Daoy (cell line): ENCODE measurements around the gene PRPSAP1.

GRCh38 chr17:76146032-76146432, 5.0 kb upstream of the FOXJ1 start:
- RAMPAGE, long total RNA = no peak

- RAMPAGE, long total RNA = no peak
Measured at GRCh38 chr17:76238022-76238443, 2.3 kb downstream of the RNF157 start.

GRCh38 chr17:76240969-76241643, 813 bp upstream of the RNF157 start:
- RAMPAGE, long total RNA = no peak

DNA sequence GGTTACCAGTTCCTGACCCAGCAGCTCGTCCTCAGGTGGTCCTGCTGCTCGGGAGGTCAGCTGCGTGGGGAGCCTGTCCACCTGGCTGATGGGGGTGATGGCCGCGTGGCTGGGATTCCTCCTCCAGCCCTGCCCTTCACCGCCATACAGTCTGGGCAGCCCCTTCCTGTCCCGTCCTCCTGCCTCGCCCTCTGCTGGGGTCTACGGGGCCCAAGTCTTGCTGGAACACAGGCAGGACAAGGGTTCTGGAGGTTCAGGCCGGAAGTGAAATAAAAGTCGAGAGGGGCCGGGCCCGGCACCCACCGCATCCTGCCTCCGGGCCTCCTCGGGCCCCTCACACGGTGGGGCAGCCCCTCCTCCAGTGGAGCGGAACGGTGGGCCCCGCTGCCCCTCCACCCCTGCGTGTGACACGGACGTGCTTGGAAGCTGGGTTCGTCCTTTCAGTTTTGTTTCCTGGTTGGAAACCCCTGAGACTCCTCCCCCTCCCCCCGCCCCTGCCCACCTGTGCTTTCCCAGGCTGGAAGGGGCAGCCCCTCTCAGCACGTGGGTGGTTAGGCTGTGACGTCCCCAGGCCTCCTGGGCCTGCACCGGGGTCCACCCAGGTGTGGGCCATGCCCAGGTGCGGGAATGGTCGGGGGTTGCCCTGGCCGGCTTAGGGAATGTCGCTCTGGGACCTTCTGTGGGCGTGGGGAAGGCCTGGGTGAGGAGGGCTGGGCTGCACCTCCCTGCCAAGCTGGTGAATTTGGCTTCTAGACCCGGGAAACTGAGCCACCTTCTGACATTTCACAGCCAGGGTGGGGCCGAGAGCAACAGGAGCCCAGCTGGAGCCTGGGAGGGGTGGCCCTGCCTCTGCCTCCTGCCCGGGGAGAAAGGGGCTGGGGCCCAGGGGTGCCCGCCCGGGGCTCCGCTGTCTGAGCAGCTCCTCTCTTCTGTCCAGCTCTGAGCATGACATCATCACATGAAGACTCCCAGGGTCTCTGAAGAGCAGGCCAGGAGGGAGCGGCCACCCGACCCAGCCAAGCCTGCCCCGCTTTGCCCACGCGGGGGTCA, 7.0 kb downstream of the UBALD2 start:
- RAMPAGE, long total RNA = no peak

- RAMPAGE, long total RNA = no peak
Measured at GRCh38 chr17:76278735-76279792, 13.9 kb downstream of the UBALD2 start.

DNA sequence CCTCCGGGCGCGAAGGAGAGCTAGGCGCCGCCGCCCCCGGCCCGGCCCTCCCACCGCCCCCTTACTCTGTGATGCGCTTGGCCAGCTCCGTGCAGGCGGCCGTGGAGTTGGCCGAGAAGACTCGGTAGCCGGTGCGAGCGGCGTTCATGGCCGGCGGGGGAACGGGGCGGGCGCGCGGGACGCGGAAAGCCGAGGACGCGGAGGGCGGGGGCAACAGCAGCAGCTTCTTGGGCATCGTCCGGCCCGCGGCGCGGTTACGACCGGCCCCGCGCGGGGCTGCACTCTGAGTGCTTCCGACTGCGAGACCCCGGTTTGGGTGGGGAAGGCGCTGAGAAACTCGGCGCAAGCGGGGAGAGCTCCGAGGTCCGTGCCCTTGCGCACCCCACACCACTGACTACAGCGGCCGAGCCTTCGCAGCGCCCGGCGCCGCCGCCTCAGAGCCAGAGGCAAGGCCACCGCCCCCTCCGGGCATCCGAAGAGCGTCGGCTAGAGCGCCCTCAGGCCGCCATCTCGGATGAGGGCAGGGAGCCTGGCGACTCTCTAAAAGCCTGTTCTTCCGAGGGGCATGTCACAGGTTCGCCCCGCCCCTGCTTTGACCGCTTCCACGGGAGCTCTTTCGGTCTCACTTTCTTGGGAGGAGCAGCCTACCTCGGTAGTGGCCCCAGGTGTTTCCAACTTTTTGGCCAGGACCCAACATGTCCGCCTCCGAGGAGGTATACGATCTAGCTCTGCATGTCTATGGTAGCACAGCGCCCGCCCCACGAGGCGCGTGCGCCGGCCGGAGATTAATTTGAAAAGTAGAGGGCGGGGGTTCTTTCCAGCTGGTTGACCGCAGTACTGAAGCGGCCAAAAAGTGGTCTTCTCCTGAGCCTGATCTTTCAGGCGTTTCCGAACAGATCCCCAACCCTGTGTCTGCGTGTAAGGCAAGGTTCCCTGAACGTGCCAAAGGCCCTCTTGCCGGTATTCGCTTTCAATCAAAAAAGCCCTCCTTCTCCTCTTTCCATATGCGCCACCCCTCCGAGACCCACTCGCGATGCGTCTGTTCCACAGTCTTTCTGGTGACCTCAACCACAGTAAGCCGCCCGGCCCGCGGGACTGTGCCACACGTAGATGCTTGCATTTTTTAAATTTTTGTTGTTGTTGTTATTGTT, at the start of gene PRPSAP1:
Gene PRPSAP1 (minus strand): TSS at position 448 of the 1,151 bp plus-strand sequence.
- RAMPAGE, long total RNA = start-site peak on the minus strand centred at position 432 of the sequence, 69 bp wide, 17 and 13 reads in 2 replicates

DNA sequence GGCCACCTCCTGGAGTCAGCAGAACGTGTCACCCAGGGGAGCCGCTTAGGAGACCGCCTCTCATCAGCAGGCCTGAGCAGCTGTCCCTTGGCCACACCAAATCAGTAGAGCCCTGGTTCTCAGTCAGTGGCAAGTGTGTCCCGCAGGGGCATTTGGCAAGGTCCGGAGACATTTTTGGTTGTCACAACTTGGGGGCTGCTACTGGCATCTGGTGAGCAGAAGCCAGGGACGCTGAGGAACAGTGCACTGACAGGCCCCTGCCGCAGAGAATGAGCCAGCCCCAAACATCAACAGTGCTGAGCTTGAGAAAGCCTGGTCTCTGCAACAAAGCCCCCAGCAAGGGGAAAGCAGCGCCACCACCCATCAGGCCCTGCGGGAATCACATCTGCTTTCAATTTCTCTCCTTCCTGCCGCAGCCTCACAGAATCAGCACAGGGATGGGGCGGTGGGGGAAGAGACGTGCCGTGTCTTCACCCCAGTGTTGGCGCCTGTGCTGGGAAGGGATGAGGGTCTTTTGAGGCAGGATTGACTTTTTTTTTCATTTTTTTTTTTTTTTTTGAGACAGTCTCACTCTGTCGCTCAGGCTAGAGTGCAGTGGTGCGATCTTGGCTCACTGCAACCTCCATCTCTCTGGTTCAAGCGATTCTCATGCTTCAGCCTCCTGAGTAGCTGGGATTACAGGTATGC, 14.8 kb upstream of the PRPSAP1 start:
- RAMPAGE, long total RNA = no peak

DNA sequence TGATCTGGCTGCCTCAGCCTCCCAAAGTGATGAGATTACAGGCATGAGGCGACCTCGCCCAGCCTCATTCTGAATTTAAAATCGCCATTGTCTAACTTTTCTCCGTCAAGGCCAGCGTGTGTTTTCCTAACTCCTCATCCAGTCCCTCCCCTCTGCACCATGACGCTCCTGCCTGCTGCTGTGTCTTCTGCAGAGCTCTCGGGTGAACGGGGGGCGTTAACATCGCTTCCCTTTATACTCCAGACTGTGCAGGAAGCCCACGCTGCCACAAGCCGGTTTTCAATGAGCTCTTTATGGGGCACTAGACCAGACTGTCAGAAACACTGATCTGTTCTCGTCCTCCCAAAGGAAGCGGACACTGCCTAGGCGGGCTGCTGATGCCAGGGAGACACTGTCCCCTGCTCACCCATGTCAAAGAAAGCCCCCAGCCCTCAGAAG, 13.2 kb downstream of the AANAT start:
- RAMPAGE, long total RNA = no peak

- RAMPAGE, long total RNA = no peak
Measured at GRCh38 chr17:76506335-76506785, 5.1 kb upstream of the RHBDF2 start.

- RAMPAGE, long total RNA = no peak
Measured at GRCh38 chr17:76550603-76551860, 11.2 kb downstream of the PRCD start.

DNA sequence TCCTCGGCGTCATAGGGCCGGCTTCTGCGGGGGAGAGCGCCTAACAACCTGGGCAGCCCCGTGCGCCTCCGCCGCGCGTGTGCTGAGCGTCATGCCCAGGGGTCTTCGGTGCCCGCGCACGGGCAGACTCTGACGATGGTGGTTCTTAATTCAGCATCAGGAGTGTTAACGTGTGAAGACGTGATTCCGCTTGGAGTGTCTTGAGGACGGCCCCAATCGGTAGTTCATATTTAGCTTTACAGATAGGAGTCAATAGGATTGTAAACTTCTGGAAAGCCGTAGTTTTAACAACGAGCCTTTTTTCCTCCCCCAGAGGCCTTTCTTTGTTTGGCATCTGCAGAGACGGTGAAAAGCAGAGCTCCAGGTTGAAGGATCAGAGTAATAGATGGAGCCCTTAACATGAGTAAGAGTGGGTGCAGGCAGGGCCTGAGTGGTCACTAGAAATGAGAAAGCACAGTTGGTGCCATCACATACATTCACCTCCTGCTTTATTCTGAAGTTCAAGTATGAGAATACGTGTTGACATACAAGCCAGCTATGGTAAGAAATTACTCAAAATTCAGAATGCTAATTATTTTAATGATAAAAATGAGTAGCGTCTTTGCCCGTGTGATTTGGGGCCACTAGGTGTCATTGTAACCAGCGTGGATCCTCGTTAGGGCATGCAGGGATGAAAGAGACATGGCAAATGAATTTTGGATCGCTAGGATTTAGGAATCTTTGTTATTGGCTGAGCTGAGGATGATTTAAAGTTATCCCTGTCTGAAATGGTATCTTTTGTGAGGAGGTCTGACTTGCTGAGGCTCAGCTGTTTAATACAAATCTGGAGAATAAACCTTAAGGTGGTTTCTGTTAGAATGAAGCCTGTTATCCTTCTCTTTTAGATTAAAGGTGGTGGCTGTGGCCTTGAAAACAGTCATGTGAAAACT, 18.5 kb downstream of the PRCD start:
- RAMPAGE, long total RNA = no peak

DNA sequence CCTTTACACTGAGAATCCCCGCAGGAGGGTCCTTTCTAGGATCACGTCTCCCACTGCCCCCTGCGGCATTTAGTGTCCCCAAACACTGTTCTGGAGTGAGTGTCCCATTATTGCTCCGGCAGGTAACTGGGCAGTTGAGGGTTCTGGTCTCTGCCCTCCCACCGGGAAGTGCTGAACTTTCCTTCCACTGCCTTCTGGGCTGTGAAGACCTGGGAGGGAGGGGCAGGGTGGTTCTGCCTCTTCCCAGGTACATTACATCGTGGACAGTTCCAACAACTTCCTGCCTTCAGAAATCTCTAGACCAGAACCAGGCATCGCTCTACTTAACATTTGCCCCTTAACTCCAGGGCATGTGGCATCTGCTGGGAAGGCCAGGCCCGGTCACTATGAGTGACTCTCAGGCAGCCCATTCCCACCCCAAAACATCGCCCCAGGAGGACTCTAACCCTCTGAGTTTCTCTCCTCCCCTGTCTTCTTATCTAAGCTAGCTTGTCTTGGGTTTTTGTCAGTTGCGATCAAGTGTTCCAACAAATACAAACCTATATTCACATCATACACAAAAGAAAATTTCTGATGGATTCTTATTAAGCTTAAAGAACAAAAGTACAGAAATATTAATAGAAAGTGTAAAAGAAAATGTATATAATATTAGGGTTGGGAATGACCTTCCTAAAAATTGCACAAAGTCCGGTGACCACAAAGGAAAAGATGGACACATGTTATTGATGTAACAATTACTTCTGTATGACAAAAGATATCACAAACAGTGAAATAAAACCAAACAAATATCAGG, 3.3 kb downstream of the ST6GALNAC1 start:
- RAMPAGE, long total RNA = no peak

- RAMPAGE, long total RNA = no peak
Measured at GRCh38 chr17:76687909-76688818, 22.6 kb downstream of the MXRA7 start.

DNA sequence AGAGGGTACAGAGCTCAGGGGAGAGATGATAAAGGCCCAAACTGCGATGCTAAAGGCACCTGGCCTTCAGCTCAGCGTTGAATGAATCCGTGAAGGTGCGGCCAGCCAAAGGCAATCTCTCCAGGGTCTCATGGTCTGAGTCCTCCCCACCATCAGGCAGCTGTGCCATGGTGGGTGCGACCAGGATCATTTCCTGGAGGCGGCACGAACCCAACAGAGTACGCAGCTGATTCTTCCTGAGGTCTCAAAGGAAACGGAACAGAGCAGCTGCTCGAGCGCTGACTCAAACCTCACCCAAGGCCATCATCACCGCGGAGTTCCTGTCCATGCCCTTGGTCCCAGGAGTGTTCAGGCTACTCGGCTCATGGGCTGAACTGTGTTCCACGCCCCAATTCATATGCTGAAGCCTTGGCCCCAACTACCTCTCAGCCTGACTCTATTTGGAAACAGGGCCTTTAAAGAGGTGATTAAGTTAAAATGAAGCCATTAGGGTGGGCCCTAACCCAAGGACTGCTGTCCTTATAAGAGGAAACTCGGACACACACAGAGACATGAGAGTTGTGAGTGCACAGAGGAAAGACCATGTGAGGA, 14.0 kb downstream of the MXRA7 start:
- RAMPAGE, long total RNA = no peak

- RAMPAGE, long total RNA = no peak
Measured at GRCh38 chr17:76773447-76773716, 35.5 kb downstream of the MFSD11 start.

DNA sequence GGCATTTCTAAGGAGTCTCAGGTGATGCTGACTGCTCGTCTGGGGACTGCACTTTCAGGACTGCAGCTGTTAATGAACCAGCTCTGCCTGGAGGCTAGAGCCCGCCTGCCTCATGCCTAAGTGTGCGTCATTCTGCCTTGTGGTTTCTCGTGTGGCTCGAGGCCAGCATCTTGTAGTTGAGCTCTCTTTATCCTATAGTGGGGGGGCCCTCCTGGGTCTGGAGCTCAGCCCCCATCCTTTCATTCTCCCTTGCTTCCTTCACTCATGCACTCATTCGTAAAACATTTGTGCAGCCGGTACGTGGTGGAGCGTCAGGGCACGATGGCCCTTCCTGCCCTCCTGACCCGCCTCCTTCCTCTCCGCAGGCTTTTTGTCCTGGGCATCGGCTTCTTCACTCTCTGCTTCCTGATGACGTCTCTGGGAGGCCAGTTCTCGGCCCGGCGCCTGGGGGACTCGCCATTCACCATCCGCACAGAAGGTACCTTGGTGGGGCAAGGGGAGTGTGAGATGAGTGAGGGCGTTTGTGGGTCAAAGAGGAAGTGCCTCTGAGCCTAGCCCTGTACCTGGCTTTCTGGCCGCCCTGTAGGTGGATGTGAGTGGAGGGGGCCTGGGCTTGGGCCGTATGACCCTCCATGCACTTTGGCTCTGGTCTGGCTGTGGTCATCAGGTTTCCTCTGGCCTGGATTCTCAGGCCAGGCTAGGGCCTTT, 4.4 kb downstream of the MGAT5B start:
- RAMPAGE, long total RNA = no peak

GRCh38 chr17:76885382-76885854, 17.2 kb downstream of the MGAT5B start:
- RAMPAGE, long total RNA = no peak

DNA sequence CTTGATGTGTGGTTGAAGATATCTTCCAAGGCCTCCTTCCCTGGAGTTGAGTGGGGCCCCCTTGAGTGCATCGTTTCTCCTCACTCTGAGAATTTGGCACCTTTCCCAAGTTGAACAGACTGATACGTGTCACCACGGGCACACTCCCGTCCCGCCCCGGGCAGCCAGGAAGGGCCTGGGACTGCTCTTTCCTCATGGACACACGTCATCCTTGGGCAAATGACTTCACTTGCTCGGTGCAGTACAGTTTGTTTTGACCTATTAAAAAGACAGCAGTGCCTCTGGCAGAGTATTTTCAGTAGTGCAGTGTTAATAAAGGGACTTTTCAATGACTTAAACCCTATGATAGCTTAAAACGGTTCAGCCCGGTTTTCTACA, 59.9 kb downstream of the SEC14L1 start:
- RAMPAGE, long total RNA = no peak

- RAMPAGE, long total RNA = no peak
Measured at GRCh38 chr17:77216207-77217194, 64.8 kb upstream of the SEPTIN9 start.

DNA sequence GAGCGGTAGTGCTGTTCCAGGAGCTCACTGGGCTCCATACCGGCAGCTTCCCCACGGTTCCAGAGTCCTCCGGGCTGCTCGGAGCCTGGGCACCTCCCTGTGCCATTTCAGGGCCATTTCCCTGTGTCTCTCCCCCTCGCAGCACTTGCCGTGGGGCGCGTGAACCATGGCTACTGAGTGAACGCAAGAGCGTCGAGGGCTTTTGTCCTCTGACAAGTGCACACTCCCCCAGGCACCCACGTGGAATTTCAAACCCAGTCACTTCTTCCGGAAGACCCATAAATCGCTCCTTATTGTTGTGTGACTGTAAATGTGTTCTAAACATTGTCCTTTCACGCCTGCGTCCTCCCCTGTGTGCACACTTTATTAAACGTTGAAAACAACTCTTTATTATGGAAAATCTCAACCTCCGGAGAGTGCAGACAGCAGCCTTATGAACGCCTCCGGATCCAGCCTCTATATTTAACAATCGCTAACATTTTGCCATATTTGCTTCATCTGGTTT, 38.8 kb upstream of the SEPTIN9 start:
- RAMPAGE, long total RNA = no peak